Right common carotid artery plus branches (tissue), 1 donor: ENCODE data around the genes EOLA1, TMEM185A and ZNF185.

DNA sequence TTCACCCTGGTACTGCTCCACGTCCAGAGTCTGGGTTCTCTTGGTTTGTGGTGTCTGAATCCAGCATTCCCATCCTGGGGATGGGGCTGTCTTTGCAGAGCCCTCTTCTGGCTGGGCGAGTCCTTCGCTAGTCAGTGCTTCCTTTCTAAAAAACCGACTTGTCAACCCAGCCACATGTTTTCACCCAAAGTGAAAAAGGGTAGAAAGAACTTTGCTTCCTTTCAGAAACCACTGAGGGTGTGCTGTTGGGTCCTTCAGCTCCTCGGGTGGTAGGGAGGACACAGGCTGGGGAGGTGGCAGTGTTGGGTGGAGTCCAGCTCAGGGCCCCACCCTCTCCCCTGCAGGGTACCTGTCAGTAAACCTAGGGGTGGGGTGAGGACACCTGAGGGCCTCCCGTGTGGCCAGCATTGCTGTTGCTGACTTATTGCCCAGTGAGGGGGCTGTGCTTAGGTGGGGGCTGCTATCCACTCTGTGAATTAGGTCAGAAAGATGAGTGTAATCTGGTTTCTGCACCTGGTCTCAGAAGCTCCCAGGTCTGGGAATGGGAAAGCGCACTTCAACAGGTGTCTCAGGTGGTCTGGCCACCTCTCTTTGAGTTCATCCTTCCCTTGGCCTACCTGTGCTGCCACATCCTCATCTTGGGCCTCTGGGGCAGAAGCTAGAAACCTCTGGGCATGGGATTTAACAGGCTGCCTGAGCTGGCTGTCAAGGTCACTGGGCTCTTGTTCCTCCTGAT is 14.7 kb upstream of the EOLA1 start:
- PRO-cap: no peak

DNA sequence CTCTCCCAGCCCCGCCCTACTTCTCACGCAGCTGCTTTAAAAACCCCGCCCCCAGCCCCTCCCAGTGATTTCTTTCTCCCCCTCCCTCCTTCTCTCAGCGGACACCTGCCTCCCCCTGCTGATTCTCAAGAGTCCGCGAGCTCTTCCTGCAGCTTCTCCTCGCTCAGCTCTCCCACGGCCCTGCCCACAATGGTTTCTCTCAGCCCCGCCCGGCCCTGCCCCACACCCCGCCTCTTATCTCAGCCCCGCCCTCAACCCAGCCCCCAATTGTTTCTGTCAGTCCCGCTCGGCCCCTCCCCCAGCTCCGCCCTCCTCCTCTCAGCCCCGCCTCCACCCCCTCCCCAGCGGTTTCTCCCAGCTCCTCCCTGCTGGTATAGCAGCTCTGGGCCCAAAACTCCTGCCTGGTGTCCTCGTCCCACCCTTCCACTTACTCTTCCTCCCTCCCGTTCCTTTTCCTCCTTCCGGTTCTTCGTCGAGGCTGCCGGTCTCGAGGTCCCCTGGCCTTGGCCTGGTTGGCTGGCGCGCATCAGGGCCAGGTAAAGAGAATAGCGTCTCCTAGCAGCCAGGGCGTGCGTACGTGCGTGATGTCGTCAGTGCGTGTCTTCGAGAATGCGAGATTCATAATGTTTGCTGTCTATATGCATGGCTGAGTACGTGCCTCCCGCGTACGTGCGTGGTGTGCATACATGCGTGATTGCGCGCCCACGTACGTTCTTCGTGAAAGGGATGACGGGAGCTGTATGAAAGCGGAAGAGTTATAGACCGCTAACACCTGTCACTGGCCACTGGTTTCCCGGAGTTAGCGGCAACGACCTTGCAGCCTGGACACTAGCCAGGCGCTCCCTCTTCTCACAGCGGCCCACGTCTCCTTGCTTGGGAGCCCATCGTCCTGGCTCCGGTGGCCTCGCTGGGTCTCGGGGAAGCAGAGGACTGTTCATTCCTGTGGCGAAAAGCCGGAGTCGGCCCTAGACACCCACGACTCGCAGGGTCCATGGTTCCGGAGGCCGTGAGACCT is at the start of gene EOLA1:
EOLA1 (plus strand) TSS at position 749 of the 1,015 bp plus-strand sequence.
- PRO-cap: bidirectional peak, plus-strand start at position 67 of the sequence, minus-strand start outside the sequence; bidirectional peak, plus-strand start at position 391 of the sequence, minus-strand start at position 191 of the sequence; bidirectional peak, plus-strand start at position 785 of the sequence, minus-strand start at position 611 of the sequence

GRCh38 chrX:149631519-149632310 is at the start of gene TMEM185A:
Gene TMEM185A (minus strand): TSS chrX:149631792.
- PRO-cap: bidirectional peak, plus-strand start at chrX:149631875, minus-strand start at chrX:149631792

GRCh38 chrX:149943966-149944785 is 5.9 kb upstream of the EOLA2 start:
- PRO-cap: no peak

DNA sequence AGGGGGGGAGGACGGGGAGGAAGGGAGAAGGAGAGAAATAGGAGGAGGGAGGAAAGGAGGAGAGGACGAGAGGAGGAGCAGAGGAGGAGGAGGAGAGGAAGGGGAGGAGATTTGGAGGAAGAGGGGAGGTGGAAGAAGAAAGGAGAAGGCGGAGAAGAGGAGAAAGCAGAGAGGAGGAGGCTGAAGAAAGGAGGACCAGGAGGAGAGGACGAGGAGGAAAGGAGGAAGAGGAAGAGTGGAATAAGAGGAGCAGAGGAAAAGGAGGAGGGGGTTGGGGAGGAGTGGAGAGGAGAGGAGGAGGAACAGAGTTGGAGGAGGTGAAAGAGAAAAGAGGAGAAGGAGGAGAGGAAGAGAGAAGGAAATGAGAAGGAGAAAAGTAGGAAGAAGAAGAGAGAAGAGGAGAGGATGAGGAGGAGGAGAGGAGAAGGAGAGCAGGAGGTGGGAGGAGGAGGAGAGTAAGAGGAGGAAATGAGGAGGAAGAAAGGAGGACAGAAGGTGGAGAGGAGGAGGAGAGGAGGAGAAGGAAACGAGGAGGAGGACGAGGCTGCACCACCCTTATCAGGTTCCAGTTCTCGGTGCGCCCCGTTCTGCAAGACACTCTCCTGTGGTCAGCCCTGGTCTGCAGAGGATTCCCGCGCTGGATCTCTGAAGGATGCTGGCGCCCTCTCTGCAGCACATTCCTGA is 6.6 kb upstream of the EOLA2 start:
- PRO-cap: no peak

DNA sequence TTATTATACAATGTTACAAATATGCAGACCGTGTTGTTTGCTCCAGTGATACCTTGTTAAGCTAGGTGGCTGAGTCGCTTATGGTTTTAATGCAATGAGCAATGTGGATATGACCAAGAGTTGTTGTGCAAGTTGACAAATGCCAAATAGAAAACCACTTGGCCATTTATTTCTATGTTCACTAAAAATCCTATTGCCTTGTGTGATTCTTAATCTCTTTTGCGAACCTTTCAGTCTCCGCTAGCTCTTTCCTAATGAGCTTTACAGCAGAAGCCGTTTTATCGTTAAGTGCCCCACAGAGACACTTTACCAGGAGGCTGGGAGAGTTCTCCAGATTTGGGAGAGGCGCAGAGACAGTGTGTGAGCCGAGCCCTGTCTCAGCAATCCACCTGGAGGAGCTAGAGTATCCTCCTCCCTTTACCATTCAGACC is 55.0 kb upstream of the MTM1 start:
- PRO-cap: no peak

- PRO-cap: no peak
Observed at GRCh38 chrX:150525501-150526091, 42.8 kb upstream of the MTM1 start.

GRCh38 chrX:150692297-150692533 is 981 bp upstream of the MTMR1 start:
- PRO-cap: no peak

DNA sequence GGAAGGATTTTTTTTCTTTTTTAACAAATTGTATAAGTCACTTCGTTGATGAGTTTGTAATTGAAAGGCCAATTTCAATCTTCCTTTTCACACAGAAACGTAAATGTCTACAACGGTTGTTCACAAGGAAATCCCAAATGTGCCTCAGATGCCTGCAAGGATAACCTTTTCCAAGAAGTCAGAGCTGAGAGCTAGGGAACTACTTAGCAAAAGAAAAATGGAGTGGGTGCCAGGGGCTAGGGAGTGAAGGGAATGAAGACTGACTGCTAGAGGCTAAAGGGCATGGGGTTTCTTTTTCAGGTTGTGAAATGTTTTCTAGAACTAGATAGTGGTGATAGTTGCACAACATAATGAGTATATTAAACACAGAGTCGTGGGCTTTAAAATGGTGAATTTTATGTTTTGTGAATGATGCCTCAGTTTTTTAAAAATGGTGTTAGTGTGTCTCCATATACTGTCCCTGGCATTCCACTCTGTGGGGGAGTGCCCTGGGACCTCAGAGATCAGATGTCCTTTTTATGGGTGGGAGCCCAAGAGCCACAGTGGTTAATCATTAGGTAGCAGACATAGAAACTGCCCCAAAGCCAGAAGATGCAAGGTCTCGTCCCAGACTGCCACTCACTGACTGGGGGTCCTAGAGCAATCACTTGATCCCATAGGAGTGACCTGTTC is 53.3 kb downstream of the CD99L2 start:
- PRO-cap: no peak

DNA sequence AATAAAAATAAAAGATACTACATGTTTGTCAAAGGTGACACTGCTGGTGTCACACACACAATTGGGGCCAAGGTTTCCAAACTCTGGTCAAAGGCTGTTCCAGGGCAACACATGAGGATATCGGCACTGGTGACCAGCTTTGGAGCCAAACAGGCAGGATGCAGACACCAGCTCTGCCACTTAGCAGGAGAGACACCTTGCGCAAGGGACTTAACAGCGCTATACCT is 52.3 kb downstream of the CD99L2 start:
- PRO-cap: no peak

GRCh38 chrX:151082300-151082910 is 94.0 kb upstream of the GPR50 start:
- PRO-cap: no peak

GRCh38 chrX:151789191-151789586 is 54.6 kb downstream of the CNGA2 start:
- PRO-cap: no peak

GRCh38 chrX:151984214-151985286 is 10.1 kb upstream of the GABRE start:
- PRO-cap: no peak

- PRO-cap: no peak
Observed at GRCh38 chrX:151985859-151986063, 11.3 kb upstream of the GABRE start.

GRCh38 chrX:152155644-152156329 is 17.4 kb upstream of the MAGEA10 start:
- PRO-cap: no peak

GRCh38 chrX:152156885-152157698 is 18.7 kb upstream of the MAGEA10 start:
- PRO-cap: no peak

DNA sequence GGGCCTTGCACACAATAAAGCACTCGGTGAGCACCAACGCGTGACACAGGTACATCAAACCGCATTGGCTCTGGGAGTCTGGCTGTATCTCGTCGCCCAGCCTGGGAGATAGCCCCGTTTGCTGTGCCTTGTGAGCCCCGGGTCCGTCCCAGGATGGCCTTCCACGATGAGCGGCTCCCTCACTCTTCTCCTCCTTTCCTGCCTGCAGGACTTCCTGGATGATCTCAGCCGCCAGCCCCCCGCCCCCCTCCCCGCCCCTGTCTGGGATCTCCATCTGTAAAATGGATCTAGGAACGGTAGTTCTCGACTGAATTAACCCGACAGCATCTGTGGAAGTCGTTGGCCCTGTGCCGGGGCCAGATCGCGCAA is 524 bp upstream of the ZNF185 start:
- PRO-cap: no peak

DNA sequence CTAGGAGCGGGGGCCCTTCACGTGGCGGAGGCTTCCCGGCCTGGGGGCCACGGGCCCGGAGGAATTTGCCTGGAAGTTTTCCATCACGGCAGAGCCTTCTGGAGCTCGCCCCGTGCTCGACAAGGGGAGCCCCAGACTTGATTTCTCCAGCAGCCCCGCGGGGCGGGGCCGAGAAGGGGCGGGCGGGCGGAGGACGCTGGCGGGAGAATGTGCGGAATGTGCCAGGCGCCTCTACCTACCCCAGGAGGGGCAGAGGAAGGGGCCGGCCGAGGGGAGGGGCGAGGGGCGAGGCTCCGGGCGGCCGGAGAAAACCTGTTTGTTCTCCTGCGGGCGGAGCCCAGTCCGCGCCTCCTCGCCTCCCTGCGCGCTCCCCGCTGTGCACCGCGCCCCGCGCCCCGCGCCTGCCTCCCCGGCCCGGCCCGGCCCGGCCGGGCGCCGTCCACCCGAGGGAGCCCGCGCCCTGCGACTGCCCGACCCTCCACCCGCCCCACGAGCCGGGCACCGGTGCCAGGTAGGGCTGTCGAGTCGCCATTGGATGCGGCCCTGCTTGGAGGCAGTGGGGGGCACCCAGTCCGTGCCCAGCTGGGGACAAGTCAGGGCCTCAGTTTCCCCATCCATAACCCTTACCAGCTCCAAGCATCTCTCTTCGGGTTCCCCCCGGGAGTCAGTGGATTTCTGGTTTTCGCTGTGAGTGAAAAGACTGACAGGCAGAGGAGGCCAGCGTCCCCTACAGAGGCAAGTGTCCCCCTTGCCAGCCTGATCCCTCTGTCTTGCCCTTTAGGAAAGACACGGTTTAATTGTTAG is at the start of gene ZNF185:
ZNF185 (plus strand) TSS at position 340 of the 804 bp plus-strand sequence.
- PRO-cap: no peak

GRCh38 chrX:152930571-152930912 is 32.7 kb downstream of the ZNF185 start:
- PRO-cap: no peak

DNA sequence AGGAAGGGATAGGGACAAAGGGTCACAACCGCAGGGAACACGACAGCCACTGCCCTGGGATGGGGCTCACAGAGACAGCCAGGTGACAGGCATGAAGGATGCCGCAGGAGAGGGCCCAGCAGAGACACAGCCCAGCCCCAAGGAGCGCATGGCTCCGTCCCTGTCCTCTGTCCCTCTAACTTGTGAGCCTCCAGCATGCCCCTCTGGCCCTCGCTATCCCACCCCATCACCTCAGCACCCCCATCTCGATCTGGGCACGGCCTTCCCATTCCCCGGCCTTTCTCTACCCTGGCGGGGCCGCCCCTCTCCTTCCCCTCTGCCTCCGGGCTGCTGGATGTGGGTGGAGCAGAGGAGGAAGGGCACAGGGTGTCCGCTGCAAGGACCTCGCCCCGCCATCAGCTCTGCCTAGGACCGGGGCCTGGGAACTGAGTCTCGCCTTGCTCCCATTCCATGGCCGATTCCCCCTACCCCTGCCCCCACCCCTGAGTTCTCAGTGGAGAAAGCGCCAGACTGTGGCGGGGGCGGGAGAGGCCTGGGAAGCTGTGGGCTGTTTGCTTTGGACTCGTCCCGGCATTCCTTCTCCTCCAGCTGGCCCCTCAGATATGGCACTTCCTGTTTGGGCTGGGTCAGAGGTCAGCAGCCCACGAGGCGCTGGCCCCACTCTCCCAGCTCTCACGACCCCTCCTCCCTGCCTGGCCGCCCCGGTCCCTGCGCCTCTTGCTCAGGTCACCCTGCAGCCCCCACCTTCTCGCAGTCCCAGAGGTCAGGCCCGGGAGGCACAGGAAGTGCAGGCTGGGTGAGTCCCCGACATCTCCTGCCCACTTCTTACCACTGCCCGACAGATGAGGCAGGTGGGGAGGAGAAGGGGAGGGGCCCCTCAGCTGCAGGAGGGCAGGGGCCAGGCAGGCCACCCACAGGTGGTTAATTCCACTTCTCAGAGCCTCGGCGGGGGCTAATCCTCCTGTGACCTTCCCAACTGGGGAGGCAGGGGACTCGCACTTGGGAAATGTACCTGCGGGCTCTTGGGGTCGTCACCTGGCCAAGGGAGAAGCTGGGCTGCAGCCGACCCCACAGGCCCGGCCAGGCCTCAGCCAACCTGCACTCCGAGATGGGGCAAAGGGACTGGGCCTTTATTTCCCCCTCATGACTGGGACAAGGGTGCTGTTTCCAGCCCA is 6.4 kb upstream of the BGN start:
- PRO-cap: no peak